AG08470 (cell line): ENCODE measurements around the genes DIO1, TTC4 and USP24.

DNA sequence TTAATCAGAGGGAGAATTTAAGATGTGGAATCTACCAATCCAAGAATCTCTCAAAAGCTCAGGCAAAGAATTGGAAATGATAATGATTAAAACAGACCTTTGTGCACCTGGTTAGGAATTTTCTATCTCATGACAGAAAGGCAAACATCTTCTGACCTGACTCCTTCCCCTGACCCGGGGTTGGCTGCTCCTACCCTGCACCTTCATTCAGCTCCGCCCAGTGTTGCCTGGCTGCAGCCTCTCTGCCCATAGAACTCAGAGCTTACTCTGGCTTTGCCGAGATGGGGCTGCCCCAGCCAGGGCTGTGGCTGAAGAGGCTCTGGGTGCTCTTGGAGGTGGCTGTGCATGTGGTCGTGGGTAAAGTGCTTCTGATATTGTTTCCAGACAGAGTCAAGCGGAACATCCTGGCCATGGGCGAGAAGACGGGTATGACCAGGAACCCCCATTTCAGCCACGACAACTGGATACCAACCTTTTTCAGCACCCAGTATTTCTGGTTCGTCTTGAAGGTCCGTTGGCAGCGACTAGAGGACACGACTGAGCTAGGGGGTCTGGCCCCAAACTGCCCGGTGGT is at the start of gene DIO1:
Gene DIO1, plus strand, starts transcription at position 258 of the 574 bp plus-strand sequence.
- RRBS: no CpG with 5 or more reads among the region's 13 CpGs

- RRBS: no CpG with 5 or more reads among the region's 4 CpGs
These were observed 8.3 kb downstream of the DIO1 start for GRCh38 chr1:53902305-53902689.

GRCh38 chr1:54015908-54017145 is 1.7 kb downstream of the LDLRAD1 start:
- RRBS: no CpG with 5 or more reads among the region's 11 CpGs

- RRBS: 96% methylated on average over 2 of the region's 9 CpGs
These were observed 26.5 kb downstream of the MRPL37 start for GRCh38 chr1:54226282-54227038.

- RRBS: no CpG with 5 or more reads among the region's 19 CpGs
These were observed 79.0 kb downstream of the MRPL37 start for GRCh38 chr1:54278514-54279725.

DNA sequence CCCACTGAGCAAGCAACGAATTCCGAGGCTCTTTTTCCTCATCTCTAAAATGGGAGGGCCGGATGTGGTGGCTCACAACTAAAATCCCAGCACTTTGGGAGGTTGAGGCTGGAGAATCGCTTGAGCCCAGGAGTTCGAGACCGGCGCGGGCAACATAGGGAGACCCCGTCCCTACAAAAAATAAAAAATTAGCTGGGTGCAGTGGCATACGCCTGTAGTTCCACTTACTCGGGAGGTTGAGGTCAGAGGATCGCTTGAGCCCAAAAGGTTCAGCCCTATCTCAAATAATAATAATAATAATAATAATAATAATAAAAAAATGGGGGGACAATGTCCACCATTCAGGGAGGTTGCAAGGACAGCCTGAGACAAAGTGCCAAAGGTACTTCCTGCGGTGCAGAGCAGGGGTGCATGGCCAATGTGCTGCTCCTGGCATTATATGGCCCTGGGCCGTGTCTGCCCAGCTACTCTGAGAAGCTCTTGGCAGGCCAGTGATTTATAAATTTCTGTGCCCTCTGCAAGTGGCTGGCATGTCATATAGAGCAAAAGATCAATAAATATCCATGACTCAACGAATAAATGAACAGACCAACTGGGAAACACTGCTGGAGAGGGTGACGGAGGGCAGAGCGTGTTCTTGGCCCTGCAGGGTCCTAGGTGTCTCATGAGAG is 81.9 kb downstream of the MRPL37 start:
- RRBS: 100% methylated on average over 1 of the region's 17 CpGs

DNA sequence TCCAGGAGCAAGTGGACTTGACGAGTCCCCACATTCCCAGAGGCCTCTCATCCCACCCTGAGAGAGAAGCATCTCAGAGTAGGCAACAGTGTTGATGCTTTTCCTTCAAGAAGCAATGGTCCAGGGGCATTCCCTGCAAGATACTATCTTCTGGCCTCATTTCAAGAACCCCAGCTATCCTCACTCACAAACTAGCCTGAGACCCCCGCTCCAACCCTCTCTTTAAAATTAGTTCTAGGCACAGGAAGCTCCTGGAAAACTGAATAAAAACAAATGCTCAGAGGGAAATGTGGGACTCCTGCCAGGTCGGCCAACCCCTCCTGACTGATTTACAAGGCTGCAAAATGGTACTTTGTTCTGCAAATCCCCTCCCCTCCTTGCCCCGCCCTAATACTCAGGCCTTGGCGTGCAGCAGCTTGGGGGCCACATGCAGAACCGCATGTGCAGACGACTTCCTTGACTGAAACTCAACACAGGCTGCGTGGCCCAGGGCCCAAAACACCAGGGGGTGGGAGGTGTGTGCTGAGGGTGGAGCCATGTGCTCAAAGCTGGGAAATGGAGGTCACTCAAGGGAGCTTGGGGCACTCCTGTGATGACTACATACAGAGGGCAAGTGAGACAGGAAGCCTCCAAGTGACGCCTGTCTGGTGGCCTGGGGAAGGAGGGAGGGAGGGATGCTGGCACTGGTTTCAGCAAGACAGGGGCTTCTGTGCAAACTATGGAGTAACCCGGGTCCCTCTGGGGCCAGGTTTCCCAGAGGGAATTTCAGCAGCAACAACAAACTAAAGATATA is 87.1 kb downstream of the MRPL37 start:
- RRBS: 11% methylated on average over 1 of the region's 10 CpGs

DNA sequence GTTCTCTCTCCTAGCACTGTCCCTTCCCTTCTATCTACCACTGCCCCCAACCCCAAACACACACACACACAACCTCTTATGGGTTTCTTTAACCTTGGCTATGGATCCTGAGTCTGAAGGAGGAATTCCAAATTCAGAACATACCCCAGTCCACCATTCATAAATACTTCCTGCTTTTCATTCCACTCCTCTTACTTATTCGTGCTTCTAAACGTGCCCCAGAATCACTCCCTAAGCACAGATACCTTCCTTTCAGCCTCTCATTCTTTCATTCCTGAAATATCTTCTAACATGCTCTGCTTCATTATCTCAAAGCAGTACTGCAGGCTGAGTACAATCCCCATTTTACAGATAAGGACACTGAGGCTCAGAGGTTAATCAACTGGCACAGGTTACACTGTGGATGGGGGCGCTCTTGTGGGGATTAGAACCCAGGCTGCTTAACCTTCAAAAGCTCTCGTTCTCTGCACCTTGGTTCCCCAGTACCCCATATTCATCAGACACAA is 162.5 kb upstream of the ACOT11 start:
- RRBS: no CpG with 5 or more reads among the region's 4 CpGs

- RRBS: 8% methylated on average over 23 of the region's 47 CpGs
These were observed 73.3 kb upstream of the ACOT11 start for GRCh38 chr1:54474593-54475225.

DNA sequence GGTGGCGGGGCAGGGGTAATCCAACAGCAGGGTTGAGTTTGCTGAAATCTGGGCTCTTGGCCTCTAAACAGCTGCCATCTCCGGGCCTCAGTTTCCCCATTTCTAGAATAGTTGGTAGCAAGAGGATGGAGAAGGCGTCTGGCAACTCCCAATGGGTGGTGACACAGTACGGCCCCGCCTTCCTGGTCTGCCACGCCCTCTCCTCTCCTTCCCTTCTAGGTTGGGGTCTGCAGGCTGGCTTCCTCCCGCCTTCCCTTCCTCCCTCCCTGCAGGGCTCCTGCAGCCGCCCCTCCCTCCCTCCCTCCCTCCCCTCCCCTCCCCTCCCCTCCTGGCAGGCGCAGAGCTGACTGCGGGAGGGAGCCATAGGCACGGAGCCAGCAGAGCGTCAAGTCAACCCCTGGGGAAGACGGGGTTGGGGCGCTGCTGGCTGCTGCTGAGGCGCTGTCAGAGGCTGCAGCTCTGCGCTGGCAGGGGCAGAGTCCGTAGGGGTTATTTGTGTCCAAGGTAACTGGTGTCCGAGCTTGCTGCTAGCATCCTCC is 57.7 kb upstream of the ACOT11 start:
- RRBS: 29% methylated on average over 2 of the region's 18 CpGs

DNA sequence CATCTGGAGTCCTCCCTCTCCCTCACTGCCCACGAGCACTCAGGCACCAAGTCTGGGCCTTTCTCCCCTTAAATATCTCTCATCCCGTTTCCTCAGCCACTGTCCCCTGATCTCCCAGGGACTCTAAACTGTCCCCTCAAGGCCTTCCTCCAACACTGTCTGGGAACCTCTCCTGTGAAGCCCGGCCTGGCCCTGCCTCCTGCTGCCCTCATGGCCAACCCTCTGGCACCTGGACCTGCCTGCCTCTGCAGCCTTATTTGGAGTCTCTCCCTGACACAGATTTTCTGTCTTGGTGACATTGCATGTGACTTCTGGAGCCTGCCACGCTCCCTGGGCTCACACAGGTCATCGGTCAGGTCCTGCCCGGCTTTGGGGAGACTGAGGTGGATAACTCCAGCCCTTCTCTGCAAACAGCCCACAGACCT is 57.2 kb upstream of the ACOT11 start:
- RRBS: no CpG with 5 or more reads among the region's 6 CpGs

GRCh38 chr1:54715230-54716491 is at the start of gene TTC4:
Gene TTC4 (plus strand): TSS chr1:54715861.
- RRBS: 0% methylated on average over 2 of the region's 58 CpGs

DNA sequence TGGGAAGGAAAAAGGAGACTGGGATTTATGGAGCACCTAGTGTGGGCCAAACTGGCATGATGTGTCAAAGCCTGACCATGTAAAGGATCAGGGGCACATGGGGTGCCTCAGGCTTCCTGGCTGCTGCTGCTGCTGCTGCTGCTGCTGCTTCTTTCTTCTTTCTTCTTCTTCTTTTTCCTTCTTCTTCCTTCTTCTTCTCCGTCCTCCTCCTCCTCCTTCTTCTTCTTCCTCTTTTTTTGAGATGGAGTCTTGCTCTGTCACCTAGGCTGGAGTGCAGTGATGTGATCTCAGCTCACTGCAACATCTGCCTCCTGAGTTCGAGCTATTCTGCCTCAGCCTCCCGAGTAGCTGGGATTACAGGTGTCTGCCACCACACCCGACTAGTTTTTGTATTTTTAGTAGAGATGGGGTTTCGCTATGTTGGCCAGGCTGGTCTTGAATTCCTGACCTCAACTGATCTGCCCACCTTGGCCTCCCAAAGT is 10.4 kb downstream of the TTC22 start:
- RRBS: no CpG with 5 or more reads among the region's 5 CpGs

- RRBS: 8% methylated on average over 5 of the region's 23 CpGs
These were observed 1.4 kb downstream of the PCSK9 start for GRCh38 chr1:55040516-55041373.

DNA sequence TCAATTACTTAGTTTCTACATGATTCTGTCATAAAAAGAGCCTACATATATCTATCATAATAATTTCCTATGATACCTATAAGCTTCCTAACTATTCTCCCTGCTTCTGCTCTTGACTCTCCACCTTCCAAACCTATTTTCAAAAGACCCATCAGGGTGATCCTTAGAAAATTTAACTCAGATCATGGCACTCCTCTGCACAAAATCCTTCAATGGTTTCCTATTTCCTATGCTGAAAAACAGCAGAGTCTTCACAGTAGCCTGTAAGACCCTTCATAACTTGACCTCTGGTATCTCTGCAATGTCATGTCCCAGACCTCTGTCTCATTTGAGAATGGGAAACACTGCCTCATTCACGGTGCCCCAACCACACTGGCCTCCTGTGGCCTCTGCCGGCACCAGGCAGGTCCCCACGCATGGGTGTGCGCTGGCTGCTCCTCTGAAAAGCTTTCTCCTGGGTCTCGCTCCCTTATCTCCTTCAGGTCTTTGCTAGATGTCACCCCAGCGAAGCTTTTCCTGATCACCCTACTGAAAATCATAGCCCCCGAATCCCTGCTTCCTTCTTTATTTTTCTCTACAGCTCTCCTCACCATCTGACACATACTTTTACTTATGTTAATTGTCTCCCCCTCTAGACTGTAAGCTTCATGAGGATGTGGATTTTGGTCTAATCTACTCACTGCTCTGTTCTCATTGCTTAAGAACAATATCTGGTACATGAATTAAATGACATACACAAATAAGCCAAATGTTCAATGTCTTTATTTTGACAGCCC is 86.7 kb downstream of the PCSK9 start:
- RRBS: no CpG with 5 or more reads among the region's 7 CpGs

DNA sequence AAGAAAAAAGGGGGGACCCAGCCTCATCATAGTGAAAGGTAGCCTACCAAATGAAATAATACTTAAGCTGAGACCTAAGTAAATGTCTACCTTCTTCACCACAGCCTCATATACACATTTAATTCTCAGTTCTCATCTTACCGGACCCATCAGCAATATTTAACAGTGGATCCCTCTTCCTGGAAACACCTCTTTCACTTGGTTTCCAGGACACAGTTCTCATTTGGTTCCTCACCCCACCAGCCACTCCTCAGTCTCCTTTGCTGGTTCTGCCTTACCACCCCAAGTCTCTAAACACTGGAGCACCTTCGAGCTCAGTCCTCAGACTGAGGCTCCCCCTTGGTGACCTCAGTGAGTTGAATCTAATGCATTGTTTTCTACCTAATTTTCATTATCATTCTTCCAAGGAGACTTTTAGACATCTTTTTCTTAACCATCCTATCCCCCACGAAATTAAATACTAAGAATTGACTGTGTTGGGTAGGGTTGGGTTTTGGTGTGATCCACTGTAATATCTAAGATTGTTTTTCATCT is 19.1 kb downstream of the USP24 start:
- RRBS: no CpG with 5 or more reads among the region's 3 CpGs

- RRBS: 2% methylated on average over 44 of the region's 92 CpGs
These were observed at the start of gene USP24 for GRCh38 chr1:55215207-55216020. Gene USP24 (minus strand): TSS chr1:55215364.

DNA sequence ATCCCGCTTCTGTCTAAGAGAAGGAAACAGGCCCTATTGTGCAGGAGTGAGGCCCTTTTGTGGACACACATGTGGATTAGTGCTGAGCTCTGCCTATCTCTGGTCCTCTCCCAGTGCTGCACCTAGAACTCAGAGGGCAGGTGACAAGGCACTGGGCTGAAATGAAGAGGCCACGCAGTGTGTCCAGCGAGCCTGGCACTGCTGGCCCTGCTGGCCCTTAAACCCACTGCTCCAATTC is 160.2 kb upstream of the USP24 start:
- RRBS: no CpG with 5 or more reads among the region's 3 CpGs

DNA sequence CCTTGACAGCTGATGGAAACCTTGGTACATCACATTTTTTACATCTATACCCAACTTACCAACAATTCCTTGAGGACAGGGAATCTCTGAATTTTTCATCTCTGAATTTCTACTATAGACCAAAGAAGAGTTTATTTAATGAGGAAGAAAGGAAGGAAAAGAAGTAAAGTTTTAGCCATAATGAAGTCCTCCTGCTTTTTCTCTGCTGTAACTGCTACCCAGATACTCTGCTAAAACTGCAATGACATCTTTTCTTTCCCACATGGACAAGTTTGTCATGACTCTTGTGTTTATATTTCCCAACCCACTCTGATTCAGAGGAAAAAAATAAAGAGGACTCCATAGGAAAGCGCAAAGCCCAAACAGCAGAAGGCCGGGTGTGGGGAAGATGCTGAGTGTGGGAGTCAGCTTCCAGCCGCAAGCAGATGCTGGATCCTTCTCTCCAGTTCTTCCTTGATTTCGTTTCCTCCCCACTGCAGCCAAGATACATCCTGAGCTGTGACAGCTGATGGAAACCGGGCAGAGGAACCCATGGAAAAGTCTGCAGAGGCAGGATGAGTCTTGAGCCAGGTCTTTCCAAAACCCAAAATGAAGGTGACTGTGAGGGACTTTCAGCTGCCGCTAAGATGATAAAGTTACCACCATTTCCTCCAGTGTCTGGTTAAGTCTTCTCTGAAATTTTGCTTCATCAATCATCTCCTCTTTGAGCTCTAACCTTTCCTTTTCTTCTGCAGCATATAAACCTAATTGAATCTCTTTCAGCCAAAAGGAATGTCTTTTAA is 498.2 kb downstream of the PLPP3 start:
- RRBS: no CpG with 5 or more reads among the region's 6 CpGs

- RRBS: no CpG with 5 or more reads among the region's 3 CpGs
These were observed 293.7 kb downstream of the PLPP3 start for GRCh38 chr1:56285659-56286029.